Occipital lobe (tissue), 2 donors: ENCODE measurements around the genes GPR15LG and LDB3.

DNA sequence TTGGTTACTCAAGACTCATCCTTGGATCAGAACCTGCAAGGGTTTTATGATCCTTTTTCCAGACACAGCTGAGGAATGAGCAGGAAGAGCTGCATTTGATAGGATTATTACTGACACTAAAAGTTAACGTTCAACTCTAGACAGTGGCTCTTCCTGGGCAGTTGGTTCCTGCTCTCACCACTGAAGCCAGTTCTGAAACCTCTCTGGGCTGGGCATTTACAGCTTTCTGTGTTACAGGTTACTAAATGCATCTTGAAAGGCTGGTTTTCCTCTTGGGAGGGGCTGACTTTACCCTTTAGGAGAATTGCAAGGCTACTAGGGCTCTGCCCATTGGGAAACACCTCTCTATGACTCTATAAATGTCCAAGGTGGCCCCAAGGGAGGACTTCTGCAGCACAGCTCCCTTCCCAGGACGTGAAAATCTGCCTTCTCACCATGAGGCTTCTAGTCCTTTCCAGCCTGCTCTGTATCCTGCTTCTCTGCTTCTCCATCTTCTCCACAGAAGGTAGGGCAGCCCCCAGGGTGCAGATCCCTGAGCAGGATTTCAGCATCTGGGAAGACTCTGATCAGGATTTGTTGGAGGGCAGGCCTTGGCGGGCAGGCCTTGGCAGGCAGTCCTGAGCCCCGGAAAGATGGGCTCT is at the start of gene GPR15LG:
TSS of gene GPR15LG (plus strand) at position 385 of the 641 bp plus-strand sequence.
- RAMPAGE, long total RNA, result no peak

DNA sequence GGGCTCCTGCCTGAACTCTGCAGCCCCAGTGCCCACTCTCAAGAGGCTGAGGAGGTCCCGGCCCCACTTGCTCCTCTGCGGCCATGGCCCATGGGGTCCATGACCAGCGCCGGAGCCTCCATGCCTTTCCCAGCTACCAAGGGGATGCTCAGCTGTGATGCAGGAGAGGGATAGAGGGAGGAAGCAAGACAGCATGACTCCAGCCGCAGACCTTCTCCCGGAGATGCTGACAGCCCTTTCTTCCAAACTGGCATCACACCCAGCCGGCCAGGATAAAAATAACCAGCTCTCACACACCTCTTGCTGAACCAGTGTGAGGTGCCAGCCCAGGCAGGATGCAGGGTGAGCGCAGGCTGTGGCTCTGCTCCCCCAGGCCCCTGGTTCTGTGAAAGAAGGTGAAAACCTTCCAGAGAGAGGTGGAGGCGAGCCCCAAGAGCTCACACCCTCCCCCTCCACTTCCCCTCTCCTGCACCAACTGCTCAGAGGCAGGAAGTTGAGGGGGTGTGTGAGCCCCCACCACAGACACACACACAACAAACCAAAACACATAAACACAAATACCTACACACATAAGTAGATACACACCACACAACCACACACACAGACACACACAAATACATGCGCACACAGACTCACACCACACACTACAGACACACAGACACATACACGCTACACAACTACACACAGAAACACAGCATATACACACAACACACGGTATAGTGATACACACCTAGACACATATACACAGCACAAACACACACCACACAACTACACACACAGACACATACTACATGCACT is 4.0 kb downstream of the GPR15LG start:
- RAMPAGE, long total RNA, result no peak

DNA sequence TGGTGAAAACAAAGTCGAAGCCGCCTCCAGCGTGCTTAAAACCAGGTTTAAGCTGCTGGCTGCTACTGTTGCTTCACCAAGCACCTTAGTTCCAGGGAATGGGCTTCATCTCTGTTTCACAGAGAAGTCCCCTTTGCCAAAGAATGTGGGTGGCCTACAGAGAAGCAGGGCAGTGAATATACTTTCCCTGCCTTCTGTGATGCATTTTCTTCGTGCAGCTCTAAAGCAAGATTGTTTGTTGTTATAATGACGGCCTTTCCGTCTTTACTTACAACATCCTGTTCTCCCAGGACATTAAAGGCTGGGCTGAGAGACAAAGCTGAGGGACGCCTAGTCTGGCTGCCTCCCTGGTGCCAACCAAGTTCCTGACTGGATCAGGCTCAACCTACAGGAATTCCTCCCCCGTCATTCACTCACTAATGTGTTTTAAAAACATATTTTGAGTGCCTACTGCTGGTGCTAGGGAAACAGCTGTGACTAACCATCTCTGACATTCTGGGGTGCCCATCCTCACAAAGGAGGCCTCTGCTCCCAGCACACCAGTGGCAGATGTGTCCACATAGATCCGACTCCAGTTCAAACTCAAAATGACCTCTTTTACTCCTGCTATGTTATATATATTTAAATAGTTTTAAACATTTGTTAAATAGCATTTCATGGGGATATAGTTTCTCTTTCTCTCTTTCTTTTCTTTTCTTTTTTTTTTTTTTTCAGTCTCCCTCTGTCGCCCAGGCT is 31.8 kb upstream of the CCSER2 start:
- RAMPAGE, long total RNA, result no peak

DNA sequence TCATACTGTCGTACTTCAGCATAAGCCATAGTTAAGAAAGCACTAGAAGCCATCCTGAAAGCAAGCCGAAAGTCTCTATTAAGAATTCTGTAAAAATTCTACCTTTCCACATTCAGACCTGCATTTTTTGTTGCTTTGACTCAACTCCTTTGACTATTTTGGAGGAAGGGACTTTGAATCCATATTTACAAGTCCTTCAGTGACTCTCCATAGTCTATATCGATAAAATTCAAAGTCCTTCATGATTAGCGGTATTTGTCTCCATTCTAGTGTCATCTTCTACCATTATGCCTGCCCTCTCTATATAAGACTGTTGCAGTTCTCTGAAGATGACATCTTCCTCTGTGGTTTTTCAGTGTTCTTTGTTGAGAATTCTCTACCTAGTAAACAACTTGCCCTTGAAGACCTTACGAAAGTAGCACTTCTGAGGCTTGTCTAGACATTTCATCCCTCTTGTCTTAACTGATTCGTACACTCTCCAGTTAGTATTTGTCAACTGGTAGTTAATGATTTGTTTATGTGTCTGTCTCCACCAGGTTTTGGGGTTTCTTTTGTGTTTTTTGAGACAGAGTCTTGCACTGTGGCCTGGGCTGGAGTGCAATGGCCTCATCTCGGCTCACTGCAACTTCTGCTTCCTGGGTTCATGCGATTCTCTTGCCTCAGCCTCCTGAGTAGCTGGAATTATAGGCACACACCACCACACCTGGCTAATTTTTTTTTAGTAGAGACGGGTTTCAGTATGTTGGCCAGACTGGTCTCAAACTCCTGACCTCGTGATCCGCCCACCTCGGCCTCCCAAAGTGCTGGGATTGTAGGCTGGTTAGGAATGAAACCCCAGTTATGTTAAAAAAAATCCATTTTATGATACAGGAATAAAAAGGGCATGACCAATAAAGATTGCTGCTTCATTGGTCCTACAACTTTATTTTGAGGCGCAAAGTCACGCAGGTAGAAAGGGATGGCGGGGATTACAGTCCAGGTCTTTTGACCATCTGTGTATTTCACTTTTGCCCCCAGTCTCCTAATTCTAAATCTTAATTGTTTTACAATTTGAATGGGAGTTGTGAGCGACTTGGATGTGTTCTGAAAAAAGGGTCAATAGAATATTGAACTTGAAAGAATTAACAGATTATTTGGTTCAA is 2.0 kb downstream of the CCSER2 start:
- RAMPAGE, long total RNA, result no peak

DNA sequence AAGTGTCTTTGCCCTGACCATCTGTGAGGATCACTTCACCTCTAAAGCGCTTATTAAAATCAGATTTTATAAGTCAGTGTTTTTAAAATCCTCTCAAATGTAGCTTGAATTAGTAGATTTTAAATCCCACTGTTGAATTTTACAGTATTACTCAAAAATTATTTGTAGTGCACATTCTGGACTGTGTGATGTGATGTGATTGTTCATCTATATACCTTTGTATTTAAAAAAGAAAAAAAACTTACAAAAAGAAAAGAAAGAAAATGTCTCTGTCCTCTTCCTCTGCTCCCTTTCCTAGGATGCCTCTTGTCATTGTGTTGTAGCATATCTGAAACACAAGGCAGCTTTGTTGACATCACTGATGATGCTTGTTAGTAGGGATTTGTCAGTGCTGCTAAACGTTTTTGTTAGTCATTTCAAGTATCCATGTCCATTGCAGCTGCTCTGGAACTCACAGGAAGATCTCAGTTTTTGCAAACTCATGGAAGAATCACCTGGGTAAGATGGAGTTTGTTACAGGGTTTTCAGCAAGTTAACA is 123.5 kb downstream of the CCSER2 start:
- RAMPAGE, long total RNA, result no peak

DNA sequence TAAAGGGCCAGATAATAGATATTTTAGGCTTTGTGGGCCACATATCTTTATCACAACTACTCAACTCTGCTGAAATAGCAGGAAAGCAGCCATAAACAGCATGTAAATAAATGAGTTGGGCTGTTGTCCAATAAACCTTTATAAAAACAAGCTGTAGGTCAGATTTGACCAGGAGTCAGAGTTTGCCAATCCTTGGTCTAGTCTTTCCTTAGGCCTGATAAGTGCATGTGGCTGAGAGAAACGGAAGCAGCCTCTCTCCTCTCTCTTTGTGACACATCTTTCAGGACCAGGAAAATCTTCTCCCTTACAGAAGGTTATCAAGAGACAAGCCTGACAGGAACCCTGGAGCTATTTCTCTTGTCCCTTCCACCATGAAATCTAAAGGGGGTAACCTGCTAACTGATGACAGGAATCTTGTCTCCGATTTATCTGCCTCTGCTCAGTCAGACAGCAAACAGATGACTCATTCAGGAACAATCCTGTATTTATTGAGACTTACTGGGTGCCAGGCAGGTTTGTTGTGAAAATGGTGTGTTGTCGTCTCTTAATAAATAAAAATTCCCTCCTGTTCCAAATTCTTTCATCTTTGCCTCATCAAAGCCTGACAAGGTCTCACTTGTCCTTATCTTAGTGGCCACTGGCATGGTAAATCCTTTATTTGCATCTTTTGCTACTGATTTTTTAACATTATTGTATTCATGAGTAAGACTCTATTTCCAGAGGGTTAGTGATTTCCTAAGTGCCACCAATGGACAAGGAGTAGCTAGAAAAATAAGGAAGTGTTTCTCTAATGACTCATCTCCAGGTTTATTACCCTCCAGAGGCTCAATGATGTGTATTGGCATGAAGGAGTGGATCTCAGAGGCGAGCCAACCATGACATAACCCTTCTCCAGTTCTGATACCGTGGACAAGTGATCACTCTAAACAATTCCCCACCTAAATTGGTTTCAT is 724.2 kb downstream of the GRID1 start:
- RAMPAGE, long total RNA, result no peak

DNA sequence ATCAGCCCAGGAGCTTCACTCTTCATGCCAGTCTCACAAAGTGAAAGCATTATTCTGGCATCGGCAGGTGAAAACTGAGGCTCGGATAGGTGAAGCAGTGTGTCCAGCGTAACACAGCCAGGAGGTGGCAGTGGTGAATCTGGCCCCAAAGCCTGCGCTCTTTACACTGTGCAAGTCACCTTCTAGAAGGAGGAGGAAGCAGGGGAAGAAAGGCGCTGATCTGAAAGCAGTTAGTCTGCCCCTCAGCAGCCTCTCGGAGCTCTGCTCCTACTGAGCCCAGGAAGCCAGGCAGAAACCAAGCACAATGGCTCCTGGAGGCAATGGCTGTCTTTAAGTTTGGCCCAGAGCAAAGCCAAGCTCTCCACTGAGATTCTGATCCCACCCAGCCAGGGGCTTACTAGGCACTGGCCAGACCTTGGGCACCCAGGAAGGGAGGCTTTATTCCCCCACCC is 104.6 kb downstream of the GRID1 start:
- RAMPAGE, long total RNA, result no peak

GRCh38 chr10:86451735-86452552 is 69.6 kb downstream of the WAPL start:
- RAMPAGE, long total RNA, result no peak

GRCh38 chr10:86668193-86669179 is at the start of gene LDB3:
Gene LDB3 (plus strand): TSS chr10:86668511.
- RAMPAGE, long total RNA, result no peak

DNA sequence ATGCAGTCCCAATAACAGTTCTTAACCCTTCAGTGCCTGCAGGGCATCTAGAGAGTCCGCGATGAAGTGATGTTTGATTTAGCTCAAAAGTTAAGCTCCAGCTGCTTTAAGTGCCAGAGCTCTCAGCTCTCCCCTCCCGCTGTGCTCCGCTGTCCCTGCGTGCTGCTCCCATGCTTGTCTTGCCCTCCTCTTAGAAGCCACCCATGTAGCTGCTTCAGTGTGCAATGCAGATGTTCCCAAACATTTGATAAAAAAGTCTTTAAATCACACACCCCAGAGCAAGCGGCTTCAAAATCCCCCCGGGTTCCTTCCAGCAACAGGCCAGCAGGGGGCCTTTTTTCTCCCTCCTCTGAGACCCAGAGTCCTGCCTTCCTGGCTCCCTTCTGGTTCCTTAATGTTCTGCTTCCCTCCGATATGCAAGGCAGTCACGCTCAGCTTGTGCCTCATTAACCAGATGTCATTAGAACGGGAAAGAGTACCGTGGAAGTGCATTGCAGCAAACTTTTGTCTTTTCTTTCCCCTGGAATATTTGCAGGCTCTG is 25.4 kb downstream of the LDB3 start:
- RAMPAGE, long total RNA, result no peak

GRCh38 chr10:86701121-86701501 is 32.8 kb downstream of the LDB3 start:
- RAMPAGE, long total RNA, result no peak

DNA sequence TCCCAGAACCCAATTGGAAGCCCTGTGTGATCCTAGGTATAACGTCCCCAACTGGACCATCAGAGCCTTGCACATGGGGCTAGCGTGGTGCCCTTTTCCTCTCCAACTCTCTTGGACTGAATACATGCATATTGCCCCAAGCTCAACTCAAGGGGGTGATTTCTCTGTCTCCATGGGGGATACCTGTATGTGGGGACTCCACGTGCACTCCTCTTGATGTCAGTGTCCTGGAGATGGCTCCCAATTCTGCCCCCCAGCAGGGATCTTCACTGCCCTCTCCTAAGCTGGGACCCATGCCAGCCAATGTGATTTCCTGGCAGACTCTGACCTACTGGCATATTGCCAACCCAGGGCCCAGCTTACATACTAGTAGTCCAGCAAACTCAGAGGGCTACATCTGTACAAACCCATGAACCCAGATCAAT is 26.3 kb upstream of the BMPR1A start:
- RAMPAGE, long total RNA, result no peak

GRCh38 chr10:86757706-86758035 is 1.3 kb downstream of the BMPR1A start:
- RAMPAGE, long total RNA, result no peak

DNA sequence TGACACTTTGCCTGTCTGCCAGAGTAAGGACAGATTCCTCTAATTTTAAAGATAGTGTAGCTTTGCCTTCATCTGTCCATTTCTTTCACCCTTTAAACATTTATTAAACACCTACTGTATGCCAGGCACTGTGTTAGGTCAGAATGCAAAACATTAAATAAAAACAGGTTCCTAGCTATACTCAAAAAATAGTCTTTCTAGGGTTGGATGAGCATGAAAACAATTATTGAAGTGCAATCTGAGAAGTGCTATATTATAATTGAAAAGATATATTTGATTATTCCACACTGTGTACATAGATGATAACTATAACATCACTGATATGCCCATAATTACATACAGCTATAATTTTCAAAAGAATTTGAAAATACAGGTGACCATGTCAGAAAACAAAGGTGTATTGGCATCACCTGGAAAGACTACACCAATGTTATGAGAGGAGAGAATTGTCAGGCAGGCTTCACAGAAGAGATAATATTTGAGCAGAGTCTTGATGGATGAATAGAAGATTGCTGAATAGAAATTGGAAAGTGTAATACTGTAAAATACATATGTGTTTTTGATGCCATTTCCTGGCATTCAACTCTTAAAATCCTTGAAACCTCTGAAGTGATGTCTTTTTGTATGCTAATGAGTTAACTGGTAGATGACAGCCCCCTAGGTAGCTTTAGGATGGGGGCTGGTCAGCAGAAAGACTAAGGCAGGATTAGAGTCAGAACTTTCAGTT is 84.8 kb downstream of the BMPR1A start:
- RAMPAGE, long total RNA, result no peak

GRCh38 chr10:86908488-86909179 is 48.8 kb downstream of the MMRN2 start:
- RAMPAGE, long total RNA, result no peak

GRCh38 chr10:86923187-86924089 is 34.0 kb downstream of the MMRN2 start:
- RAMPAGE, long total RNA, result no peak

DNA sequence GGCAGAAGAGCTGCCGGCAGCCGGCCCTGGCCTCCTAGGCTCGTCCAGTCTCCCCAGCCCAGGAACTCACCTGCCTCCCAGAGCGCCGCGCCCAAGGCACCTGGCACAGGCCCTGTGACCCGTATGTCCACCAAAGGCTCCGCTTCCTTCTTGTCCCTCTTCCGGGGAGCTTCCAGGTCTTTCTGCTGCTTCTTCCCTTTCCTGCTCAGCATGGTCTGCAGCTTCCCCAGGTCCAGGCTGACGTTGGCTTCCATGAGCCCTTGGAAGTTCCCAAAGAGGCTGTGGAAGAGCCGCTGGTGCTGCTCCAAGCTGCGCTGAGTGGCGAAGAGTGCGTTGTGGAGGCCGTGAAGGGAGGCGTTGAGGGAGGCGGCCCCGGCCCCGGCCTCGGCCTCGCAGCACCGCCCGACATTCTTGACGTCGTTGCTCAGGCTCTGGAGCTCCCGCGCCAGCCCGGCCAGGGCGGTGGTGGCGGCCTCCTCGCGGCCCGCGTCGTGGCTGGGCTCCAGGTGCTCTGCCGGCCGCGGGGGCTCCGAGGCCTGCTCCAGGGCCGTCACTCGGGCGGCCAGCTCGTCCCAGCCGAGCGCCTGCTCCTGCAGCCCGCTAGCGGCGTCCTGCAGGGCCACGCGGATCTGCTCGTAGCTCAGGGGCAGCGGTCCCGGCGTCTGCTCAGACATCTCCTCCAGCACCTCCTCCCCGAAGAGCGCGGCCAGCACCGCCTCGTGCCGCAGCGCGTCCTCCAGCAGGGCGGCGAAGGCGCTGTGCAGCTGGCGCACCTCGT is 15.0 kb downstream of the MMRN2 start:
- RAMPAGE, long total RNA, result no peak

GRCh38 chr10:86958913-86959961 is 838 bp downstream of the SNCG start:
- RAMPAGE, long total RNA, result no peak

- RAMPAGE, long total RNA, result no peak
Observed at GRCh38 chr10:87081903-87082655, 12.6 kb downstream of the GLUD1 start.

- RAMPAGE, long total RNA, result no peak
Observed at GRCh38 chr10:87169477-87170166, 55.6 kb upstream of the NUTM2A start.